Right cardiac atrium (tissue), 1 donor: ENCODE measurements around a stretch of chr14.

- PRO-cap = no peak
These were observed 40.0 kb upstream of the RIN3 start for GRCh38 chr14:92473581-92474056.

- PRO-cap = no peak
These were observed 24.9 kb downstream of the RIN3 start for GRCh38 chr14:92538297-92539054.

GRCh38 chr14:92549267-92549838, 35.8 kb downstream of the RIN3 start:
- PRO-cap = no peak

- PRO-cap = no peak
These were observed 60.5 kb downstream of the RIN3 start for GRCh38 chr14:92573908-92574627.

DNA sequence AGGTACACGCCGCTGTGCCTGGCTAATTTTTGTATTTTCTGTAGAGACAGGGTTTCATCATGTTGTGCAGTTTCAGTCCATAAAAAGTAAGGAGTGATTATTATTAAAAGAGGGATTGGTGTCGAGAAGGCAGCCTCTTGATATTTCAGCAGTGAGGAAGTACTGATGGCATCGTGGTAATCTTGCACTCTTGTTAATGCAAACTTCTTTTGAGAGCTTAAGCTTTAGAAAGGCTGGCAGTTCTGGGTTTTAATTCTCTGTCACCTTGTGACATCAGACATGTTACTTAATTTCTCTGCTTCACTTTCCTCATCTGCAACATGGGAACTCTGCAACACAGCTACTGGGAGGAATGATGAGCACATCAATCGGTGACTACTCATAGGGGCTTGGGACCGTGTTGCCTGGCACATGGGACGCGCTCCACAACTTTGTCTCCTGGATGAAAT, 72.2 kb downstream of the RIN3 start:
- PRO-cap = no peak

- PRO-cap = no peak
These were observed 115.2 kb downstream of the LGMN start for GRCh38 chr14:92633180-92633692.

DNA sequence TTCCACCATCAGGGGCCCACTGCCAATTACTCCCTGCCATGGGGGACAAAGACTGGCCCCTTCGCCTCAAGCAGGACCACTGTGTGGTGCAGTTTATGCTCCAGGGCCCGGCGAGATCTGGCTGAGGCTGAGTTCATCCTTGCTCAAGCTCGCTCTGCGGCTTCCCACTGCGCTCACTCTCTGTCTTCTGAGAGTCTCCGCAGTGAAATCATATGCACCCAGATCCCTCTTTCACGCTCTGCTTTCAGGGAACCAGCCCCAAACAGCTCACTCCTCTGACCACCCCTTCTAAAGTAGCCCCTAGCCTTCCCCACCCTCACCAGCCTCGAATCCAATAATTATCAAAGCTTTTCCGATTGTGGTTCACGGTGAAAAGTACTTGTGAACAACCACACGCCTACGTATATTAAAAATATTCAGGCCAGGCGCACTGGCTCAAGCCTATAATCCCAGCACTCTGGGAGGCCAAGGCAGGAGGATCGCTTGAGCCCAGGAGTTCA, 95.1 kb downstream of the LGMN start:
- PRO-cap = no peak

DNA sequence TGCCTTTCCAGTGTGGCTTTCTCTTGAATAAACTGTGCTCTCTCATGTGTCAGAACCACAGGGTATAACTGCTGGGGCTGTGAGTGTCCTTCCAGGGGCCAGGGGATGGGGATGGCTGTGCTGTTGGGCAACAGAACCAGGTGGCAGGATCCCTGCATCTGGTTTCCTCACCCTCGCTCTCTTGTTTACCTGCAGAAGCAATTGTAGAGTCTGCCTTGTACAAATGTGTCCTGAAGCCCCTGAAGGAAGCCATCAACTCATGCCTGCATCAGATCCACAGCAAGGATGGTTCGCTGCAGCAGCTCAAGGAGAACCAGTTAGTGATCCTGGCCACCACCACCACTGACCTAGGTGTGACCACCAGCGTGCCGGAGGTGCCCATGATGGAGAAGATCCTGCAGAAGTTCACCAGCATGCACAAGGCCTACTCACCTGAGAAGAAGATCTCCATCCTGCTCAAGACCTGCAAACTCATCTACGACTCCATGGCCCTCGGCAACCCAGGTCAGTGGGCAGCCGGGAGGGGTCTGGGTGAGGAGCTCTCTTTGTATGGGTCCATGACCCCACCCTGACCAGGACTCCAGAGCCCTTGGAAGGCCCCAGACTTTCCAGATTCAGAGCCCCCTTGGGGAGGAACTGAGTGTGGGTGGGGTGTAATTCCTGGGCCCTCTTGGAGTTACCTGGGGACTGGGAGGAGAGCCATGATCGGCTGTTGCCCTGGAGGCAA, 89.3 kb downstream of the LGMN start:
- PRO-cap = no peak

GRCh38 chr14:92690990-92691453, 57.4 kb downstream of the LGMN start:
- PRO-cap = no peak

DNA sequence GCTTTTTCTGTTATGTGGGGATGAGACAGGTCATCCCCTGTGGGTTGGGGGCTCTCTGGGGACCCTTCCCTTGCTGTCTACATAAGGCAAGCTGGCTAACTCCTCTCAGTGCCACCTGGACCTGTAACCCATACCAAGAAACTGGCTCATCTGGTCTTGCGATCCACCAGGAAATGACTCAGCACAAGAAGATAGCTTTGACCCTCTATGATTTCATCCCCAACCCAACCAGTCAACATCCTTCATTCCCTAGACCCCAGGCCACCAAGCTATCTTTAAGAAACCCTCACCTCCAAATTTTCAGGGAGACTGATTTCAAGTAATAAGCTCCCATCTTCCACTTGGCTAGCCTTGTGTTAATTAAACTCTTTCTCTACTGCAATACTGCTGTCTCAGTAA, 7.9 kb upstream of the GOLGA5 start:
- PRO-cap = no peak

GRCh38 chr14:92878171-92878562, 44.8 kb upstream of the CHGA start:
- PRO-cap = no peak

- PRO-cap = bidirectional peak, plus-strand start at chr14:92953270, minus-strand start at chr14:92953112
These were observed 30.0 kb downstream of the CHGA start for GRCh38 chr14:92952768-92953457.

DNA sequence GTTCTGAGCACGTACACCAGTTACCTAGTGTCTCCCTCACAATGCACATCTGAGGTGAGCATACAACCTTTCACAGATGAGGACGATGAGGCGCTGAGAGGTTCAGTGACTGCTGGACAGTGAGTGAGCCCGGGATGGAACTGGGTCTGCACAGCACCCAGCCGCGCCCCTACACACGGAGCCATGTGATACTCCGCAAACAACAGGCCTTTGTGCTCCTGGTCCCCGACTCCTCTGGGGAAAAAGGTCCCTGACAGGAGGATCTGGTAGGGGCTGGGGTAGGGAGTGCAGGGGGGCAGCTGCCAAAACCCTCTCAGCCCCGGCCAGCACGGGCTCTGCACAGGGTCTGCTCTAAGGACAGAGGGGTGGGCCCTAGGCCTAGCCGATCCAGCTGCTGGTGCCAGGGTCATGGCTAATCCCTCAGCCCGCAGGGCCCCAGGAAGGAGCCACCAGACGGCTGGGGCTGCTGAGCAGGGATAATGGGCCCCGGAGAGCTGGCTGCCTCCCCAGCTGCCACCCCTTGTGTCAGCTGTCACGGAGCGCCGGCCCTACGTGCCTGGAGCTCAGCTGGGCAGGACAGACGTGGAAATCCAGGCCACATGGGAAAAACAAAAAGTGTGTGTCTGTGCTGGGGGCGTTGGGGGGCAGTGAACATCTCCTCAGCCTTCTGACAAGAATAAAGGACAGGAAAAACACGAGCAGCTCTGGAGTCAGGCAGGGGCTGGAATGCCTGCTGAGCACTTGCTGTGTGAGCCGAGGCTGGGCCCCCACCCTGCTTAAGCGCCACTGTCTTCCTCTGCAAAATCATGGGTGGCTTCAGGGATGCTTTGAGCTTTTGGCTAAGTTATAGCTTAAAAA, 36.1 kb downstream of the CHGA start:
- PRO-cap = no peak

DNA sequence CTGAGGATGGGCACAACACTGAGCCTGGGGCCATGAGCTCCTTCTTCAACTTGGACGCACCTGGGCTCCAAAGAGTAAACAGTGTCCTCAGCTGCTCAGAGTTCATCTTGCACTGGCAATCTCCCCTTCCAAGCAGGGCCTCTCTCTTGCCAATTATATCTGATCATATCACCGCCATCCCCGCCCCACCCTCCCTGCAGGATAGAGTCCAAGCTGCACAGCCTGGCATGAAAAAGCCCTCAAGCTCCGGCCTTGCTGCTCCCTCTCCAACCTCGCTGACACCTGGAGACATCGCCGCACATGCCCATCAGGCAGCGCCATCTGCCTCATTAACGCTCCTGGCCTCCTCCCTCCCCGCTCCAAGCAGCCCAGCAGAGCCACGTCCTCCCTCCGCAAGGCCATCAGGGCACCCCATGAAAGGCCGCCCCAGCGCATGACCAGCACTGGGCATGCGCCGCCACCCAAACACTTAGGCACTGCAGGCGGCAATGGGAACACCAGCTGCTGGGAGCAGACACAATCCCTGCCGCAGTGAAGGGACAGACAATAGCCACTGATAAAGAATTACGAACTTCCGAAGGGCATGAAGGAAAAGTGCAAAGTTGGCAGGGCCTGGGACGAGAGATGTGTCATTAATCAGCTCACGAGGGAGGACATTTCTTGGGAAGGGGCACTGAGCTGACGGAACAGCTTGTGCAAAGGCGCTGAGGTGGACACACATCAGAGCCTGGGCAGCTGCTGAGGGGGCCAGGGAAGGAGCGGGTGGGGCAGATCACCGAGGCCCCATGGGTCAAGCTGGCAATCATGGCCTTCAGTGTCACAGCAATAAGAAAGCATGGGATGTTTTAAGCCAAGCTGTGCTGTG, 89.0 kb downstream of the CHGA start:
- PRO-cap = no peak

- PRO-cap = no peak
These were observed 68.4 kb downstream of the ITPK1 start for GRCh38 chr14:93047348-93047763.

DNA sequence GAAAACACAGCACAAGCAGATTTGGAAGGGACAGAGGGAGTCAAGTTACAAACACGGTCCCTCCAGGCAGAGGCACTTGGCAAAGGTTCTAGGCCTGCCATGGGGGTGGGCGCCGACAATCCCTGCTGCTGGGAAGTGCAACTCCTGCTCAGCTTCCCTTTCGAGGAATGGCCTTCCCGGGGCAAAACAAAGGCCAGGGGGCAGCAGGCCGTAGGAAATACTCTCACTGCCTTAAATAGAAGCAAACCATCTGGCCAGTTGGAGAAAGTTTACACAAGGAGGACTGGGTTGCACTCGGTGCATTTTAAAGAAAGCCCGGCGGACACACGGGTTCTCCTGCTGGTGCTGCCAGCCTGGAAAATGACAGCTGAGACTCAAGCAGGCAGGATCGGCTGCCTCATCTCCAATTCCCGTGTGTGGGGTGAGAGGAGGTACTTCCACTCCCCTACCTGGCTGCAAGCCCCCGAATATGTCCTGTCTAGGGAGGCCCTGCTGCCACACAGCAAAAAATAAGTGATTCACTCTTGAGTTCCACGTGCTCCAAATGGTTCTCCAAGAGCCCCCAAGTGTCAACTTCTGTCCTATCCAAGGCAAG, 65.7 kb downstream of the ITPK1 start:
- PRO-cap = no peak

GRCh38 chr14:93055337-93056175, 60.2 kb downstream of the ITPK1 start:
- PRO-cap = no peak

- PRO-cap = bidirectional peak, plus-strand start at chr14:93116416, minus-strand start at chr14:93116434
These were observed 726 bp upstream of the ITPK1 start for GRCh38 chr14:93116157-93117144.

DNA sequence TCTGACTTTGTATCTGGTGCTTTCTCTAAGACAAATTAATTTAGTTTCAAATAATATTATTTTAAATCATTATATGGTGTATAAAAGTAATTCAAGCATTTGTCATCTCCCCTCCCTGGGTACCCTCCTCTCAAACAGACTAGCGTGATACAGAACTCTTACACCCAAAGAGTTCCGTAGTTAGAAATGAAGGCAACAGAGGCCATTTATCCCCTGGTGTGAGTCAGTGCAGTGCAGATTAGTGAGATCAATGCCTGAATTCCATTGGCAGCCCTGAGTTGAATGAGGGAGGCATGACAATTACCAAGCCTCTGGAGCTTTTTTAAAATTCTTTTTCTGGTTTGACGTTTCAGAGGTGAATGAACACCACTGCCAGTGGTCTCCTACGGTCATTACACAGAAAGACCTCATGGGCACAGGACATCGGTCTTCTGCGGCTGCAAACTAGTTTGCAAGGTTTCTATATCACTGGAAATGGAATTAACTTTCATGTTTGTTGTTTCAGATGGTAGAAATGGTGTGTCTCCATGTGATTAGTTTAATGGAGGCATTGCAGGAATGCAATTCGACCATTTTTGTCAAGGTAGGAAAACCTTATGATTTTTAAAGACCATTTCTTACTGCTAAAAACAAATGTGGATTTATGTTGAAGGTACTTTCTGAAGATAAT, 94.3 kb downstream of the PRIMA1 start:
- PRO-cap = no peak

DNA sequence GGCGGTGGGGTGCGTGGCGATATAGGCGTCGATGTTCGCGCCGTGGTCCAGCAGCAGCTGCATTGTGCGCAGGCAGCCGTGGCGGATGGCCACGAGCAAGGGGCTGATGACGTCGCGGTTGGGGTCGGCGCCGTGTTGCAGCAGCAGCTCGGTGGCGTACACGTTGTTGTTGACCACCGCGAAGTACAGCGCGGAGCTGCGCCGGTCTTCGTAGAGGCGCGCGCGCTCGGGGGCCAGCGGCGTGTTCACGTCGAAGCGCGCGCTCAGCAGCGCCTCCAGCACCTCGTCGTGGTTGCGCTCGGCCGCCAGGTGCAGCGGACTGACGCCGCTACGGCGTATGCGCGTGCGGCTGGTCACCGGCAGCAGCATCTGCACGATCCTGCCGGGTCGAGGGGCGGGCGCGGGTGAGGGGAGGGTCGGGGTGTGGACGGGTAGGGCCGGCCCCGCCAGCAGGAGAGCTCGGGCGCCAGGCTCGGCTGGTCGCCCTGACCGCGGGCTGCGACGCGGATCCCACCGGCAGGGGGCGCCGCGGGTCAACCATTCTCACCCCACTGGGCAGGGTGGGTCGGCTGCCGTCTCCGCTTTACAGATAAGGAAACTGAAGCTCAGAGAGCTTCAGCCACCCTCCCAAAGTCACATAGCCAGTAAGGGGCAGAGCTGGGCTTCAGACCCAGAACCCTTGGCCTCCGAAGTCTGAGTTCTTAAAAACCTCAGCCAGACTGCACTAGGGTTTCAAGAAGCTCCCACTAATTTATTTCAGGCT, 12.3 kb downstream of the FAM181A start:
- PRO-cap = no peak